Parotid gland (tissue), 1 donor: ENCODE measurements around a stretch of chr11.

- PRO-cap = no peak
These were observed 115.9 kb downstream of the MYEOV start for GRCh38 chr11:69409863-69410216.

DNA sequence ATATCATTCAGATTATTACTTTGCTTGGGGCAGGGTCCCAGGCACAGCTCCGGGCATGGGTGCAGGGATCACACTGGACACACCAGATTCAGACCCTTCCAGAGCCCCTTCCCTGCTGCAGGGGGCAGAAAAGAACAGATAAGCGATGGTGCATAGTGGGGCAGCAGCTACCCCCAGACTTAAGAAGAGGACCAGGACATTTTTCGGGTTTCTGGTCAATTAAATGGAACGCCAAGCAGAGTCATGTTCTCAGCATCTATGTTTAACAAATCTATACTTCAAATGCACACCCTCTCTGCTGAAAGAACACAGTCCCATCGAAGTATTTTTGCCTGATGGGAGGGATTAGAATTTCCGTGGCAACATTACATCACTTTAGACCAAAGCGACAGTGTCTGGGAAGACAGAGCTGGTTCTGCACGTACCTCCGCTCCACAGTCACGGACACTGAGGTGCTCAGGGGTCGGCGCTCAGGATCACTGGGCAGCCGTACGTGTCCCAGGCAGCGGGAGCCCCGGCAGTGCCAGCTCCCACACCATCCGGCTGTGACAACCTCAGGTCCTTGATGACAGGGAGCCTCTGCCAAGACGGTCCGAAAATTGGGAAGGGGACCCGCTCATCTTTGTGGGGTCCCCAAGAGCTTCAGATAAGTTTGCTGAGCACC lies 125.5 kb downstream of the MYEOV start:
- PRO-cap = no peak

DNA sequence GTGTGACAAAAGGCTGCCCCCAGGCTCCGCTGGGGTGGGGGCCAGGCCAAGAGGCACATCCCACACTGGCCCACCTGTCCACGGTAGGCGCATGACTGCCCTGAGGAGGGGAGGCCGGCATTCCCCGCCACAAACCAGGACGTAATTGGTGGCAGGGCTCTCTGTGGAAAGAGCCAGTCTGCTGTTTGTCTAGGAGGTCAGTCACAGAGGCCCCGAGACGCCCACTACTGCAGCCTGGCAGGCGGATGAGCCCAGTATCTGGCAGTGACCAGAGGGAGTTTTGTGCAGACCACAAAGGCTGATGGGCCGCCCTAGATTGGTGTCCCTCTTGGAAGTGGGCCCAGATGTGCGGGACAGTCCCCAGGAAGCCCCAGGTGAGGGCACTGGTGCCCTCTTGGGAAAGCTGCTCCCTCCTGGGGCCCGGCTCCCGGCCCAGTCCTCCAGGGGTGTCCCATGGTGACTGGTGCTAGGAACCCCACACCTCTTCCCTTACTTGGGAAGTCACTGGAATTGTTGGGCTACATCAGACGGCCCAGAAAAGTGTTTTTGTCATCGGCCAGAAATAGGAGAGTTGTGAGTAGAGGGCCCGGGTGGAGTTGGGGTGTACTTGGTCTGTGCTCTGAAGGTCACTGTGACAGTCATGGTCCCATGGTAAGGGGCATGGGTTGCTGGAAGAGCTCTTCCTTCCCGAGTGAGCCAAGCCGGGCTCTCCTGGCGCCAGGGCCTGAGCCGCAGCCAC lies 5.9 kb downstream of the CCND1 start:
- PRO-cap = no peak

DNA sequence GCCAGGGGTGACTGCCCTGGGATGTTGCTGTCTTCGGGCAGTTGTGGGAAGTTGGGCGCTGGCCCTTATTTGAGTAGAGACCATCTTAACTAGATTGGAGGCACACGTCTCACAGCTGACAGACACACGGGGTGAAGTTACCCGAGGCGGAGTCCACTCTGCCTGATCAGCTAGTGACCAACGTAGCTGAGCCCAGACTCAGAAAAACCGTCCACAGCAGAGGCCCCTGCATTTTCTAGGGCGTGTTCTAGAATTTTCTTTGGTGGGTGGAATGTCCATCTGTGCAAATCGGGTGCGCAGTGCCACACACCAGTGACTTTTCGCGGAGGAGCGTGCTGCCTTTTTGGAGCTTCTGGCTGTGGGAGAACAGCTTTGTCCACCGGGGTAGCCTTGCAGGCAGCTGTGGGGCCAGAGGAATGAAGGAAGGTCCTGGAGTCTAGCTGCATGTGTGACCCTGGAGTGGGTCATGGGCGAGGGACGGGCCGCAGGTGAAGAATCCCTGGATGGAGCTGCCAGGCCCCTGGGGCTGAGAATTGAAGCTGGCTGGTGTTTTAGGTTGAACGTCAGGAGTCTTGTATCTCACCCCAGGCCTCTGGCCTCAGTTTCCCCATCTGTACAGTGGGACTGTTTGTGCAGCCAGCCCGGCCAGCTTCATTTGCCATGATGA lies 8.5 kb downstream of the CCND1 start:
- PRO-cap = no peak

- PRO-cap = no peak
These were observed 99.0 kb upstream of the FGF3 start for GRCh38 chr11:69918093-69918719.

- PRO-cap = no peak
These were observed 114.4 kb upstream of the ANO1 start for GRCh38 chr11:69963418-69964478.

GRCh38 chr11:70063599-70063994 lies 14.5 kb upstream of the ANO1 start:
- PRO-cap = no peak

- PRO-cap = no peak
These were observed 4.2 kb upstream of the ANO1 start for GRCh38 chr11:70073753-70074570.

DNA sequence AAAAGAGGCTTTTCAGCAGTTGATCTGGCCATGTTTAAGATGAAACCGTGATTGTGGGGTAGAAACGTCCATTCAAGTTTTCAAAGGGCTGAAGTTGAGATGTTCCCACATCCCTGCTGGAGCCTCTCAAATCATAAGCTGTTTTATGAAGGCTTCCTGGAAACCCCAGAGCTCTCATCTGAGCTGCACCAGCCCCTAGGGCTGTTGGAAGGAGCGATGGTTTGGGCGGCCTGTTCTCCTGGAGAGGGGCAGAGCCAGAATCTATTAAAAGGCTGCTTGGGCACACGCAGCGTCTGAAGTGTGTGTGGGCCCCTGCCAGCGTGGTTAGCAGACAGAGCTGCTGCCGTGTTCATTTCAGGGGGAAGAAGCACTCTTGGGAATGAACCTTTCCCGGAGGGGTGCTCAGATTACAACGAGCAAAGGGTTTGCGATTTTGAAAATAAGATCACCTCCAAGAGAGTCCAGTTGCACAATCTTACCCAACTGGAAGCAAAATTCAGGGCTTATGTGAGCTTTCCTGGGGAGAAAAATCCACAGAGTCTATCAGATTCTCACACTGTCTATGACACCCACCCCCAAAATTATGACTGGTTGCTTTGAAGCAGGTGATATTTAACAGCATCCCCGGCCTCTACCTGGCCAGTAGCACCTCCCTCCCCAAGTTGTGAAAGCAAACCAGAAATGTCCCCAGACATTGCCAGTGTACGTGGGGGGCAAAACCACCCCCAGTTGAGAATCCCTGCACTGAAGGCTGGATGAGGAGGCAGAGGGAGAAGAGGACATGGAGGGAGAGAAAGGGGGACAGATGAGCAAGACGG lies 12.9 kb downstream of the ANO1 start:
- PRO-cap = no peak

GRCh38 chr11:70142027-70142713 lies 60.9 kb upstream of the FADD start:
- PRO-cap = no peak

DNA sequence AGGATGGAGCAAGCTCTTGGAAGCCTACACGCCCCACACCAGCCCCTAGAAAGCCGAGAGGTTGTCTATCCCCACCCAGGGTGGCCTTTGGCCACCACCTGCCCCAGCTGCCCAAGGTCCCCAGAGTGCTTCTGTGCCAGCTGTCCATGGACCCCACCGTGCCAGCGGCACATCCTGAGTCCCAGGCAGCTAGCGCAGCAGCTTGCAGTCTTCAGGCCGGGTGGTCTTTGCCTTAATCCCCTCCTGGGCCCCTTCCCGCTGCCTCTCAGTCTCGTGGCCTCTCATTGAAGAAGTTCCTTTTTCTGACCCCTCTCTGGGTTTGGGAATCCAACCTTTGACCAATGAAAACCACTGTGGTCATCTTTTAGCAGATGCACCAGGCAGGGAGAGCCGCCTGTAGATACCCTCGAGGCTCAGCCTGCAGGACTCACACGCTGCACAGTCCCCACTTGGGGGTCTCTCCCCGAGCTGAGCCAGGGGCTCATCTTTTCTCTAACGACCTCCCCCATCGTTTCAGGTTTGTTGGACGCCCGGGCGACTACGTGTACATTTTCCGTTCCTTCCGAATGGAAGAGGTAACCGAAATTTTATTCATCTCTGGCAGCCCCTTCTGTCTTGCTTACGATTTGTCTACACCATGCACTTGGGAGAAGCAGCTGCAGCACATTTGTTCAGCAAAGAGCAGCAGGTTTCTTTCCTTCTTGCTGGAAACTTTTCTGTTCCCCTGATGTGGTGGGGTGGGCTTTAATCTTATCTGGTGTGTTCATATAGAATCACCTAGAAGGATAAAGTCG lies 40.1 kb upstream of the FADD start:
- PRO-cap = no peak

DNA sequence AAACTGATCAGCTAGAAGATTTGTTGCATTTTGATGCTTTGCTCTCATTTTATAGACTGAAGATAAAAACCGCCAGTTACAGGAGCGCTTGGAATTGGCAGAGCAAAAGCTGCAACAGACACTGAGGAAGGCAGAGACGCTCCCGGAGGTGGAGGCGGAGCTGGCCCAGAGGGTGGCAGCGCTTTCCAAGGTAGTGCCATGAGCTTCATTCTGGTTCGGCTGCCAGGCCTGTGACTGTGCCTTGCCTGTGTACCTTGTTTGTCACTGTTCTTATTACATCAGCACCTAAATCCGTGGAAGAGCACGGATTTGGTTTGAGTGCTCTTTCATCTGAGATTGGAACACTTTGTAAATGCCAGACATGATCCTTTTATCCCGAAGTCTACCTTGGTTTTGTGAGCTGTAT lies 61.4 kb downstream of the PPFIA1 start:
- PRO-cap = no peak

- PRO-cap = no peak
These were observed 2.3 kb downstream of the CTTN start for GRCh38 chr11:70400521-70401176.

GRCh38 chr11:70424566-70424847 lies 26.2 kb downstream of the CTTN start:
- PRO-cap = no peak

DNA sequence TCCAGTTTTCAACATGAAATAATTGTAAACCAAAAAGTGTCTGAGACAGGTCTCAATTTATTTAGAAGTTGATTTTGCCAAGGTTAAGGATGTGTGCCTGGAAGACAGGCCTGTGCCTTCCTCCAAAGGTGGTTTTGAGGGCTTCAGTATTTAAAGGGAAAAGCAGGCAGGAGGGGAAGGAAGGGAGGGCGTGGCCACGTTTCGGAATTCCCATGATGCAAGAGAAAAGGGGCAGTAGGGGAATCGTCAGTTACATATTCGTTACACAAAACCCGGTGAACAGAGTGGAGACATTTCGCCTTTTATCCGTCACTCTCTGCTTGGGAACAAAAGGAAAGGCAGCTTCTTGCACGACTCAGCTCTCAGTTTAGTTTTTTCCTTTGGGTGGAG lies 57.2 kb downstream of the CTTN start:
- PRO-cap = no peak

DNA sequence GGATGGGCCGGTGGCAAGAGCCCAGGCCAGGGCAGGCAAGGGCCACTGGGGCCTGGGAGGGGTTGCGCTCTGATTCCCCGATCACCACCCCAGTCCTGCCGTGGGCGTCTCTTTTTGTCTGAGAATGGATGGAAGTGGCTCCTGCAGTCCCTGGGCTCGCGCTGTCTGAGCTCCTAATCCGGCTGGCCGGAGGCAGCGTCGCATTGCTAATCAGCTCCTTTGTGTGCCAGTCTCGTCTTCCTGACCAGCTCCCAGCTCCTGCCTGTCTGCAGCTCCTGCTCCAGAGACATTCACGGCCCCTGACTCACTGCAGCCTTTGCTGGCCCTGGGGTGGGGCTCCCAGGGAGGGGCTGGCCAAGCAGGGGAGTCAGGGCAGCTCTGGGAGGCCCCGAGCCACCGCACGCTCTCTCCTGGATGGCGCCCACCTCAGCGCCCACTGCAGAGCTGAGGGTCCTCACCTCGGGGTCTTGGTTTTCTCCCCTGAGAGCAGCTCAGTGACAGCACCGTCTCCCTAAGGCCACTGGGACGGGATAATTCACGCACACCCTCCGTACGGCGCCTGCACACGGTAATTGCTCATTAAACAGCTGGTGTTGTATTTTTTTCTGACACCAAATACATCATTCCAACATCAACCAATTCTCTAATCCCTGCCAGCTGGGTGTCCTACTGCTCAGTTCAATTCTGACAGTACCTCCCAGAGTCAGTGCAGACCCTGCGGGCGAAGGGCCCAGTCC lies 146.9 kb downstream of the CTTN start:
- PRO-cap = no peak

- PRO-cap = no peak
These were observed 344.2 kb downstream of the SHANK2 start for GRCh38 chr11:70908134-70908714.

DNA sequence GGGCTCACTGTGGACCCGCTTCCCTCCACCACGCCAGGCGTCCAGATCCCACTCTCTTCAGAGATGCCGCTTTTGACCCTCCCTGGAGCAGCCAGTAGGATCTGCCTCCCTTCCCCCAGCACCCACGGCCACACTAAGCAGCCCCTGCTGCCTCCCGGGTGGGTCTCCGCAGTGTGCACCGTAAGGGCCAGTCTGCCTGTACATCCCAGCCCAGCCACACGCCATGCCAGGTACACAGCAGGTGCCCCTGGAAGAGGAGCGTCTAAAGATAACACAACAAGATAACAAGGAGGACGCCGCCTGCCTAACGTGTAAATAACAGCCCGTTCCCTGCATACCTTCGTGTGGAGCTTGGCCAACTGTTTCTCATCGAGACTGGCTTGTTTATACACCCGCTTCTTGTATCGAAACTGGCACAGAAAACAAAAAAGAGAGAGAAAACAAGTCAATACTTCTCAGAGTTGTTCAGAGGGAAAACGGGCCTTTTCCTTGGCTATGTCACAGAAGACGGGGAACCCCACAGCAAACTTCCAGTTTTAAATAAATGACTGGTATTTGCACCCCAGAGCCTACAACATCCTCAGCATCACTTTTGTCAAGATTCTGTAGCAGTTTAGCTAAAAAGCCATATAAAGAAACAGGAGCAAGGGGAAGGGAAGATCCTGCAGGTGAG lies 139.3 kb downstream of the SHANK2 start:
- PRO-cap = no peak

DNA sequence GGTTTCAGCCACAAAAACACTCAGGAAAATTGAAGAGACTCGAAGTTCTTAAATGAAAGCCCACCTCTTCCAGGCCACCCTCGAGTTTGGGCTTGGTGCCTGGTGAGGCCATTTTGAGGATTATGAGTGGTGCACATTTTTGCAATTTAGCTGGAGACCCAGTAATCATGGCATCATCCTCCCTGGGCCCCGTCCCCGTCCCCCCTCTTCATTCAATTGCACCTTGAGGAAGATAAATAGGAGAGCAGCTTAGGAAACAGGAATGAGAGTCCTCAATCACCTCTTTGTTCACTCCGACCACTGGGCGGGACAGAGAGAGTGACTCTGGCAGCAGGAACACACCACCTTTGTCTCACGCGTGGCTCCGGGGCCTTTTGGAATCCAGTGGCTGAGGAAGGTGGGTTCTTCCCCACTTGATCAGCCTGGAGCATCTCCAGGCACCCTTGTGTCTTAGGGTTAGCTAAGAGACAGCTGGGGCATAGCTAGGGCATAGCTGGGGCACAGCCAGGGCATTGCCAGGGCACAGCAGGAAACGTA lies 30.0 kb upstream of the SHANK2 start:
- PRO-cap = unidirectional peak, minus-strand start at position 218 of the sequence

GRCh38 chr11:71433460-71434336 lies 14.5 kb downstream of the DHCR7 start:
- PRO-cap = bidirectional peak, plus-strand start at chr11:71433737, minus-strand start at chr11:71433644